ENCODE results near the gene CDRT15L2.

DNA sequence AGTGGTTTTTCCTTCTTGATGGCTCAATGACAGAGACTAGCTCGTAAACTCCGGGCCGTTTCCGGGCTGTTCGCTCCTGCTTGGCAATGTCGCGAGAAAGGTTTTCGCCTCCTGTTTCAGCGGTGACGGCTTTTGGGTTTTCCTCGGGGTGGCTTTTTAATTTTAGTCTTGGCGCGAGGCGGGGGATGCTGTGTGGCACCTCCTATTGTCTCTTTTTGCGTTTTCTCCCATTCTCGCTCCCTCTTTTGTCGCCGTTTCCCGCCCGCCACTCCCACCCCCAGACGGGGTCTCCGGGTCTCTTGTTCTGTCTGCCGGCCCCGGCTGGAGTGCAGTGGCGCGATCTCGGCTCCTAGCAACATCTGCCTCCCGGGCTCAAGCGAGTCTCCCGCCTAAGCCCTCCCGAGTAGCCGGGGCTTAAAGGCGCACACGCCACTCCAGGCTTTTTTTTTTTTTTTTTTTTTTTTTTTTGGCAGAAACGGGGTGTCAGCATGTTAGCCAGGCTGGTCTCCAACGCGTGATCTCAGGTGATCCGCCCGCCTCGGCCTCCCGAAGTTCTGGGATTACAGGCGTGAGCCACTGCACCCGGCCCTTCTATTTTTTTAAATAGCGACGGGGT, 15.5 kb upstream of the GRAP start:
CAGE:
- cytosol, long polyA minus RNA, result no peak
- cytosol, long polyA plus RNA, result no peak
- long polyA plus RNA, result no peak
- nucleus, long polyA minus RNA, result no peak
- nucleus, long polyA plus RNA, result no peak

DNA sequence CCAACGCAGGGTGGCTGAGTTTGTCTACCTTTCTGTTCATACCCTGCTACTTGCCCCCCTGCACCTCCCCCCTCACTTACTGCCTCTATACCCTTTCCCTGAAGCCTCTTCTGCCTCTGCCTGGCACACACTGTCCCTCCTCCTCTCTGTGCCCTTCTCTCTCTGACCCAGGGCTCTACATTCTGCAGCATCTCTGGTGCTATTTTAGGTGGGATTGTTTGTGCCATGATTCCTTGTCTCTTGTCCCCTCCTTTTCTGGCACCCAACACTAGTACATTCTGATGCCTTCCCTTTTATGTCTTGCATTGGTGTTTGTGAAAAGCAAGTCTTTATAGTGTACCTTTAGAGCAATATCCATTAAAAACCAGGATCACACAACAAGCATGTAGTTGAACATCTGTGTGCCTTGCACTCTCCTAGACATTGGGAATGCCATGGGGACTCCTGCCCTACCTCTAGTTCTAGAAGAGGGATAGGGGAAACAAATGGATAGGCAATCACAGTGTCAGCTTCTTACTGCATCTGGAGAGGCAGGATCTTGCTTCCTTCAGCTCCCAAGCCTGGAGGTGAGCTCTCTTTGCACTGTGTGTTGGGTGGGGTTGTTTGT, 13.7 kb downstream of the EPN2 start:
CAGE:
- cytosol, long polyA minus RNA, result no peak
- cytosol, long polyA plus RNA, result no peak
- long polyA plus RNA, result no peak
- nucleus, long polyA minus RNA, result no peak
- nucleus, long polyA plus RNA, result no peak

CAGE:
- cytosol, long polyA minus RNA, result no peak
- cytosol, long polyA plus RNA, result no peak
- long polyA plus RNA, result no peak
- nucleus, long polyA minus RNA, result no peak
- nucleus, long polyA plus RNA, result no peak
Measured at GRCh38 chr17:19316850-19317061, 45.8 kb downstream of the B9D1 start.

GRCh38 chr17:19383562-19384553, 3.1 kb downstream of the MFAP4 start:
CAGE:
- cytosol, long polyA minus RNA, result no peak
- cytosol, long polyA plus RNA, result no peak
- long polyA plus RNA, result no peak
- nucleus, long polyA minus RNA, result no peak
- nucleus, long polyA plus RNA, result no peak

CAGE:
- cytosol, long polyA minus RNA, result no peak
- cytosol, long polyA plus RNA, result no peak
- long polyA plus RNA, result no peak
- nucleus, long polyA minus RNA, result no peak
- nucleus, long polyA plus RNA, result no peak
Measured at GRCh38 chr17:19508349-19508724, 25.3 kb upstream of the SLC47A1 start.

CAGE:
- cytosol, long polyA minus RNA, result no peak
- cytosol, long polyA plus RNA, result no peak
- long polyA plus RNA, result no peak
- nucleus, long polyA minus RNA, result no peak
- nucleus, long polyA plus RNA, result no peak
Measured at GRCh38 chr17:19529364-19529931, 4.2 kb upstream of the SLC47A1 start.

DNA sequence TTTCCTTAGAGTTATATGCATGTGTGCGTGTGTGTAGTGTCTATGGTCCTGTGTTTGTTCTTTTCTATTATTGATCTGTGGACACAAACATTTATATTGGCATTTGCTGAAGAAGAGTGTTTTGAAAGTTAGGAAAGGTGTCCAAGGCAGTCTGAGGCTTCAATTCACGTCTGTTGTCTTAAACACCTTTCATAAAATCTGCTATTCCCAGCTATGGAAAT, 6.0 kb upstream of the ALDH3A2 start:
CAGE:
- cytosol, long polyA minus RNA, result no peak
- cytosol, long polyA plus RNA, result no peak
- long polyA plus RNA, result no peak
- nucleus, long polyA minus RNA, result no peak
- nucleus, long polyA plus RNA, result no peak

DNA sequence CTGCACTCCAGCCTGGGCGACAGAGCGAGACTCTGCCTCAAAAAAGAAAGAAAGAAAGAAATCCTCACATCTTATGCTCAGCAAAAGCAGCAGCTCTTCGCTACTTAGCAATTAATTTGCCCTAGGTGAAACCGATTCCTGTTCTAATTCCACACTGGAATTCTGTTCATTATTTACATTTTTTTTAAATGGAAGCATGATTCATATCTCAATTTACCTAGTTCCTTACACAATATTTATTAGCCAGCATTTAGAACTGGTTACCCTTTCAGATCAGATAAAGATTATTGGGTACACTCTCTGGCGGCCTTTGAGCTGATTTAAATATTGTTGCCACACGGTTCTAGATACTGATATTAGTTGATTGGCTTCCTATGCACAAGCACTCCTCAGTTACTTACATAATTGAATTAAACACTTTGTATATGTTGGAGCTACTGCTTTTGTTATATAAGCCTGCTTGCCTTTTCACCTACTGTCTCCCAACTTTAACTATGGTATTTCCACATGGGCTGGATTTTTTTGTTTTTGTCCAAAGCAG, 4.1 kb upstream of the ALDH3A2 start:
CAGE:
- cytosol, long polyA minus RNA, result no peak
- cytosol, long polyA plus RNA, result no peak
- long polyA plus RNA, result no peak
- nucleus, long polyA minus RNA, result no peak
- nucleus, long polyA plus RNA, result no peak

CAGE:
- cytosol, long polyA minus RNA, result no peak
- cytosol, long polyA plus RNA, result no peak
- long polyA plus RNA, result no peak
- nucleus, long polyA minus RNA, result no peak
- nucleus, long polyA plus RNA, result no peak
Measured at GRCh38 chr17:19896958-19897616, 29.4 kb upstream of the ULK2 start.

GRCh38 chr17:20156161-20156936, 147.2 kb downstream of the SPECC1 start:
CAGE:
- cytosol, long polyA minus RNA, result no peak
- cytosol, long polyA plus RNA, result no peak
- long polyA plus RNA, result no peak
- nucleus, long polyA minus RNA, result no peak
- nucleus, long polyA plus RNA, result no peak

DNA sequence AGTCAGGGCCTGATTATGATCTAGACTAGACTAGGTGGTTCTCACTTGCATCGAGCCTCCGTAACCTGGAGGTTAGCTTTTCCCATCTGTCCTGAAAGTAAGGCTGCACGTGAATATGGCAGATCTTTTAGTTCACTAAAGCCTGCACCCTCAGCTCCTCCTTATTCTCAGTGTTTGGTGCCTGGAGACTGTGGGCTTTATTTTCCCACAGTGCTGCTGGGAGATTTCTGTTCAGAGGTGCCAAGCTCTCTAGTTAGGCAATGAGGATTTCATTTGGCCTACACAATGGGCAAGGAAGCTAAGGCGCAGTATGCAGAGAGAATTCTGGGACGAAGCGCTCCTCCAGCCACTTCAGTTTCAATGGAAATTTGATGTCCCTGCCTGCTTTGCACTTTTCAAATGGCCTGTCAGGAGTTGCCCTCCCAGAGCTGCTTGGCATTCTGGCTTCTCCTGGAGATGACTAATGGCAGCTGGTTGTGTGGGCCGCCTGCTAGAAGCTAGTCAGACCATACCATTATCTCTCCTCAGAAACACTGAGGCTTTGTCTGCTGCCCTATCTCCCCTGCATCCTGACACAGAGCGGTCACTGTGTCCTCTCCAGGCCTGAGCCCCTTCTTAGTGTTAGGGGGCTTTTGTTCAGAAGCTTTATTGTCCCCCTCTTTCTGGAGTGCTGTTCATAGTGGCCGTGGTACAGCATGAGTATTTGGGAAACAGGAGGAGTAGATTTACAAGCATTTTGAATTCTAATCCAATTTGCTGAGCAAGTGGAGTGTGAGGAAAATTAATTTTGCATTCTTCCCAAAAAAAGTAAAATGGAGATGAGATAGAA, 180.1 kb downstream of the SPECC1 start:
CAGE:
- cytosol, long polyA minus RNA, result no peak
- cytosol, long polyA plus RNA, result no peak
- long polyA plus RNA, result no peak
- nucleus, long polyA minus RNA, result no peak
- nucleus, long polyA plus RNA, result no peak

DNA sequence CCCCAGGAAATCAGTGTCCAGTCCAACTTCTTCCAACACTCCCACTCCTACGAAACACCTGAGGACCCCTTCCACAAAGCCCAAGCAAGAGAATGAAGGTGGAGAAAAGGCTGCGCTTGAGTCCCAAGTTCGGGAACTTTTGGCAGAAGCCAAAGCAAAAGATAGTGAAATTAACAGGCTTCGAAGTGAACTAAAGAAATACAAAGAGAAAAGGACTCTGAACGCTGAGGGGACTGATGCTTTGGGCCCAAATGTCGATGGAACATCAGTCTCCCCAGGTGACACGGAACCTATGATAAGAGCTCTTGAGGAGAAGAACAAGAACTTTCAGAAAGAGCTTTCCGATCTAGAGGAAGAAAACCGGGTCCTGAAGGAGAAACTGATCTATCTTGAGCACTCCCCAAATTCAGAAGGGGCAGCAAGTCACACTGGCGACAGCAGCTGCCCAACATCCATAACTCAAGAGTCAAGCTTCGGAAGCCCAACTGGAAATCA, 195.3 kb downstream of the SPECC1 start:
CAGE:
- cytosol, long polyA minus RNA, result start-site peak on the plus strand centred at position 143 of the sequence, 135 bp wide, 56 reads; start-site peak on the plus strand centred at position 369 of the sequence, 116 bp wide, 32 reads
- cytosol, long polyA plus RNA, result no peak
- long polyA plus RNA, result no peak
- nucleus, long polyA minus RNA, result start-site peak on the minus strand centred at position 235 of the sequence, 16 bp wide, 10 reads
- nucleus, long polyA plus RNA, result no peak

GRCh38 chr17:20206157-20206546, 197.0 kb downstream of the SPECC1 start:
CAGE:
- cytosol, long polyA minus RNA, result no peak
- cytosol, long polyA plus RNA, result no peak
- long polyA plus RNA, result no peak
- nucleus, long polyA minus RNA, result no peak
- nucleus, long polyA plus RNA, result no peak

GRCh38 chr17:20579347-20579856, at the start of gene CDRT15L2:
TSS of gene CDRT15L2 (plus strand) at chr17:20579724.
CAGE:
- cytosol, long polyA minus RNA, result no peak
- cytosol, long polyA plus RNA, result no peak
- long polyA plus RNA, result no peak
- nucleus, long polyA minus RNA, result no peak
- nucleus, long polyA plus RNA, result no peak

DNA sequence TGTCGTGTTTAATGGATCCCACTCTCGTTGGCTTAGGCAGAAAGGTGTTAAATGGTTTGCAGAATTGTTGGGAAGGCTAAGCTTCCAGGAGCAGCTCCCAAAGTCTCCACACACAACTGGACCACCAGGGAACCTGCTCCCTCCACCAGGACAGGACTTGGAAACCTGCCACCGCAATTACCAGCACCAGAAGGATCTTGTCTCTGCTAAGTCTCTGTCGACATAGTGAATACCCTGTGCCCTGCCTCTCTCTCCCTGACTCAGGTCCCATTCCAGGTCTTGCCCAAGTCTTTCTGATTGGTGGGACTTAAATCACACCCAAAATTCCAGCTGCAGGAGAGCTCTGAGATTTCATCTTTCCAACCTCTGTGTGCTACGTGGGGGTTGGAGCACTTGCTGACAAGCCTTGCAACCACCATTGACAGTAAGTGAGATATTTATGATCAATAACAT, 86.9 kb downstream of the USP22 start:
CAGE:
- cytosol, long polyA minus RNA, result no peak
- cytosol, long polyA plus RNA, result no peak
- long polyA plus RNA, result no peak
- nucleus, long polyA minus RNA, result no peak
- nucleus, long polyA plus RNA, result no peak

GRCh38 chr17:21040006-21040550, 2.7 kb downstream of the USP22 start:
CAGE:
- cytosol, long polyA minus RNA, result no peak
- cytosol, long polyA plus RNA, result no peak
- long polyA plus RNA, result no peak
- nucleus, long polyA minus RNA, result no peak
- nucleus, long polyA plus RNA, result no peak

DNA sequence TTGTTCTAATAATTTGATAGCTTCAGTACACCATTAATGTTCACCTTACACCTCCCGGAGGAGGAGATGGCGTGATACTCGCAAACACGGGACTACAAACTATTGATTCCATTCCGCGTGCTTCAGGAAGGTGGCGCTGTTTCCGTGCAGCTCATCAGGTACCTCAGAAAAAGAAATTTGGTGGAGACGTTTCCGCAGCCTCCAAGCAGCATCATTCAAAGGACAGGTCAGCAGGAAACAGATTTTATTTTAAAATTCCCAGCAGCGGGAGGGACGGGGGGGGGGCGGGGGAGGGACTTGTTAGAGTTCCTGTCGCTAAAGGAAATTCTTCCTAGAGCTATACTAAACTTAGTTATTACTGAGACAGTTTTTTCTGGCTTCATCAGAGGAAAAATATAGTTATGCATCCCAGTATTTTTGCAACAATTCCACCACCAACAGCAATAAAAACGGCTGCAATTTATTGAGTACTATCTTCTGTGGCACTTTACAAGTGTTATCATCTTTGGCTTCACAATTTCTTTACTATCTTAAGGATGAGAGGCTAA, 7.0 kb upstream of the DHRS7B start:
CAGE:
- cytosol, long polyA minus RNA, result no peak
- cytosol, long polyA plus RNA, result no peak
- long polyA plus RNA, result no peak
- nucleus, long polyA minus RNA, result no peak
- nucleus, long polyA plus RNA, result no peak

DNA sequence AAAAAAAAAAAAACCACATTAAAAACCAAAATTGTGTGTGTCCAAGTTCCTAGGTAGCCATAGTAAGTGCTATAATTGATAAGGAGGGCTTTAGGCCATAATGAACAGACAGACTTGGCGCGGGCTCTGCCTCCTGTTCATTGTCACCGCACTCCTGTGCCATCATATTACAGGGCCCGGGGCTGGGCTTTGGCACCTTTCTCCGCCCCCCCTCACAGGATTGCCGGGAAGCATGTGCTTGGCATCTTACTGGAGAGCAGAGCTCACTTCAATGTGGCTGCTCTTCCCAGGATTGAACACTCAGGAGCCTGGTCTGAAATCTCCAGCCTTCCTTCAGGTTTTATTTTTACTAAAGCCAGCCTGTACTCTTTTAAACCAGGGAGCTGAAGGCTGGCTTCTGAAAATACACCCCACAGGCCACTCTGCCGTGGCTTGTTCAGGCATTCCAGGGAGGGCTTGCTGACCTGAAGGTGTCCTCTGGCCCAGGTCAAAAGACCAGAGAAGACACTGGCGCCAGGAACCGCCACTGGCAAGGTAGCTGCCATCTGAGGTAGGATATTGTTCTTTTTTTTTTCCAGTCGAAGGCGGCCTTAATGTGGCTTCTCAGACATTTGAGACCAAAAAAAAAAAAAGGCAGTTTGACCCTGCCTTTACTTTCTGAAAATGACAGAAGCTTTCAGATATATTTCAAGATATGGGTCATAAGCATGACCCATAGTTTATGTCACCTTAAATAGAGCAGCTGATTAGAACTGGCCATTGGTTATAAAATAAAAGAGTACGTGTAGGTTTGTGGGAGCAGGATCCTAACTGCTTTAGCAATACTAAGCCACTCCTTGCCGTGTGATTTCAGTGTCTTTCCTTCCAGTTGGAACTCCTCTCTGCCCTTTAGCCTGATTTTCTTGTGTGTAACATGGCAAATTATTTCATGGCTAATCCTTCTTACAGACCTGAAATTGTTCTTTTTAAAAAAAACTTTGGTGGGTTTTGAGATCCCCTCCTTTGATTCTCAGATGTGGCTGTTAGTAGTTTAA, 39.5 kb downstream of the DHRS7B start:
CAGE:
- cytosol, long polyA minus RNA, result no peak
- cytosol, long polyA plus RNA, result no peak
- long polyA plus RNA, result no peak
- nucleus, long polyA minus RNA, result no peak
- nucleus, long polyA plus RNA, result no peak

GRCh38 chr17:21213177-21214065, 540 bp downstream of the TMEM11 start:
CAGE:
- cytosol, long polyA minus RNA, result no peak
- cytosol, long polyA plus RNA, result no peak
- long polyA plus RNA, result no peak
- nucleus, long polyA minus RNA, result no peak
- nucleus, long polyA plus RNA, result no peak

GRCh38 chr17:21612247-21612795, 80.0 kb upstream of the KCNJ18 start:
CAGE:
- cytosol, long polyA minus RNA, result no peak
- cytosol, long polyA plus RNA, result no peak
- long polyA plus RNA, result no peak
- nucleus, long polyA minus RNA, result no peak
- nucleus, long polyA plus RNA, result no peak

All from keratinocyte (primary cell).